Sciatic nerve (tissue), 1 donor: Measurements from ENCODE around the genes HAT1 and PDK1.

DNA sequence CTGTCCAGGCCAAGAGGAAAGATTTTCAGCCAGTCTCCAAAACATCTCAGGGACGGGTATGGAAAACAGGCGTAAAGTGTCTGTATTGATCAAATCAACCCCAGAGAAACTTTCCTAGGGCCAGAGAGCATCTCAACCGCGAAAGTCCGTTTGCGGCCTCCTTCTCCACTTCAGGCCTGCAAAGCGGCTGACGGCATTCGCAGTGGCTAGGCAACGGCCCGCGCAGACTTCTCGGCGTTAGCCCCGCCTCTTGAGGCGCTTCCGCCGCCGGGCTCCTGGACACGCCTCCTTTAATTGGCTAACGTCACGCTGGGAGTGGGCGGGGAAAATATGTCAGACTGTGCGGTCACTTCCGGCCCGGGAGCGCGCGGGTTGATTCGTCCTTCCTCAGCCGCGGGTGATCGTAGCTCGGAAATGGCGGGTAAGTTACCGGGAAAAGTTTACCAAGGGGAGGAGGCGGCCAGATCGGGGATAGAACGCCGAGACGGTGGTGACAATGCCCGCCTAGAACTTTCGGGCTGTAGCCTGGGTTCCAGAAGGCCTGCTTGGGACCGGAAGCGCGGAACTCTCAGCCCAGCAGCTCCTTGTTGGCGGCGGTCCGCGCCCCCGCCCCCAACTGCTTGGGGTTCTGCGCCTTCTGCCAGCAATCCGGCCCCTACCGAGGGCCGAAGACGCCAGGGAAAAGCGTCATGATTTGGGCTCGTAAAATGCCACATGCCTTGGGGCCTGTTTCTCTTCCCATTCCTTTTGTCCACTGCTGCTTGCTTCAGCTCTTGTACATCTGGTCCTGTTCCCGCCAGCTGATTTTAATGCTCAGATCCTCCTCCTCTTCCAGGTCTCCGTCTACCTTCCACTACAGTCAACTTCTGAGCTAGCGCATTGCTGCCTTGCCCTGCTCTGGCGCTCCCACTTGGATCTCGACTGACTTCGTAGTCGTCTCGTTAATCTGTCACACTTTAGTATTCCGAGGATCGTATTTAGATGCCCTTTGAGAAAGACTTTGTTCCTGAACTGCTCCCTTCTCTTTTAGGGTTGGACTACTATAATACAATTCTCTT is at the start of gene HAT1:
TSS of gene HAT1 (plus strand) at position 375 of the 1,058 bp plus-strand sequence.
- PRO-cap: bidirectional peak, plus-strand start at position 390 of the sequence, minus-strand start at position 239 of the sequence

GRCh38 chr2:171923145-171923600 is 912 bp downstream of the HAT1 start:
- PRO-cap: unidirectional peak, minus-strand start at chr2:171923352

DNA sequence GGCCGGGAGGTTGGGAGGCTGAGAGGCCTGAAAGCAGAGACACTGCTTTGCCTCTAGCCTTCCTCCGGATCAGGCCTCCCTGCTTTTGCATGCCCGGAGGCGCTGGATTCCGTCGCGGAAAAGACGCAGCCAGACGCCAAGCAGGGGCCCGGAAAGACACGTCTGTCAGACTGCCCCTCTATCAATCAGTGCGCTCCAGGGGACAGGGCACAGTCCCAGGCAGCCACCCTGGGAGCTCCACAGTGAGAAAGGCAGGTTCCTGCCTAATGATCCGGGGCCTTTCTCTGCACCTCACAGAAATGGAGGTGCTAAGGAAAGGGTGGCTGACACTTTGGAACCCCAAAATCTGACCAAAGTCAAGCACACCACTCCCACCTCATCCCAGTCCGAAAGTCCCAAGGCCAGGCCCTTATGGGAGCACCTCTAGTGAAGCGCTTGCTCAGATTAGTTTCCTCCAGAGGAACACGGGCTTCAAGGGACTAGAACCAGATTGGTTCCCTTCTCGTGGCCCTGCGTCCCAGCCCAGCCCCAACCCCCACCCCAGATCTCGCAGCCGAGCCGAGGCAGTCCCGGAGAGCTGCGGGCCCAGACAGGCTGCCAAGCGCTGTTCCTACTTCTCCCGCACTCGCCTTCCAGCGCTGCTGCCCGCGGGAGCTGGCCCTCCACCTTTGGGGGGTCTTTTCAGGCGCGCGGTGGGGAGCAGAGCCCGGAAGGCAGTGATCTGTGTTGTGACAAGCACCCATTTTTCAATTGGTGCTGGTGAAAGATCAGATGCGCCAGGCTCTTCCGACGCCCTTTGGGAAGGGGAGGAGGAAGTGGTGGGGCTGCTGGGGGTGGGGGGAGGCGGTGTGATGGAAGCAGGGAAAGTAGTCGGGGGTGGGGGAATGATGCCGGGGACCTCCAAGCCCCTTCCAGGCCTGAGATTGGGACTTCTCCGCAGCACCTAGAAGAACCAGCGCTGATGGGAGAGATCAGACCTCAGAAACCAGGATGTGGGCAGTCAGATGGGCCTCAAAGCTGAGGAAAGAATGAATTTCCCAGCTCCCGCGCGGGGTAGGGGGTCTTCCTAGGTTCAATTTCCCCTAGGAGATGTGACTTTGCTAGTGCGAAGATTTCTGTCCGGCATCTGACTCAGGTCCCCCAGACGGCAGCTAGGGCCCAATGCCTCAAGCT is 5.2 kb downstream of the DLX1 start:
- PRO-cap: no peak

GRCh38 chr2:172164970-172165216 is 62.2 kb upstream of the DLX2 start:
- PRO-cap: no peak

DNA sequence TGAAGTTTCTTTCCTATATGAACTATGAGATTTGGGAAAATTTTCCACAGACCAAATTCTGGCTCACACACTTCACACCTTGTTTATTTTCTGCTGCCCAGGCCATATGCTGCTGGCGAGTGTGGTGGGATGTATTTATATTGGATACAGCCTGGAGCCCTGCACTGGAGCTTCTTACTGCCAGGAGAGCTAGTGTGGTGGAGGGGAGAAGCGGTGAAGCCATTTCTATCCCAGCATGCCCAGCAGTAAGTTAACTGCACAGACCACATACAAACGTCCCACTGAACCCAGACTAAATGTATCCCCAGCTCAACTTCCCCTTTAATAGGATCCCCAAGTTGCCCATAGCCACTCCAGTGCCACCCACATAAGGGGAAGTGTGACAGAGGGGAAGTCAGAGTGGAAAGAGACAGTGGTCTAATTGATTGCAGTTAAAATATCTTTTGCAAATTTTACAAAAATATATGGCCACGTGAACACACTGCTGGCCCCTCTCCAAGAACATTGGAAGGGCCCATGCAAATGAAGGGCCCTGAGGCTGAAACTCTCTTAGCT is 146.7 kb upstream of the ITGA6 start:
- PRO-cap: no peak

DNA sequence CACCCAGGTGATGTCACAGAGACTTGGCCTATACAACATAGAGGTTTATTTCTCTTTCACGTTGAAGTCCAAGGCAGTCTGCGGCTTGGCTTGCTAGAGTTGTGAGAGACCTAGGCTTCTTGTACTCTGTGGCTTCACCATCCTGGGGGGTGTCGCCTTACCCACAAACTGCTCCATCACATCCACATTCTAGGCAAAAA is 121.8 kb upstream of the ITGA6 start:
- PRO-cap: no peak

- PRO-cap: no peak
Measured at GRCh38 chr2:172315057-172315434, 112.3 kb upstream of the ITGA6 start.

DNA sequence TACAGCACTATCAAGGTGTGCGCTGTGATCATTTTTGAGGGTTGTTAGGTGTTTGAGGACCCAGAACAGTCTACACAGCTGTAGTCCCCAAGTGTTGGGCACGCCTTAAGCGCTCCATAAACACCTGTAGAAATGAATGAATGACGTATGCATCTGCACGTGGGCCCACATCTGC is 420 bp upstream of the ITGA6 start:
- PRO-cap: no peak

DNA sequence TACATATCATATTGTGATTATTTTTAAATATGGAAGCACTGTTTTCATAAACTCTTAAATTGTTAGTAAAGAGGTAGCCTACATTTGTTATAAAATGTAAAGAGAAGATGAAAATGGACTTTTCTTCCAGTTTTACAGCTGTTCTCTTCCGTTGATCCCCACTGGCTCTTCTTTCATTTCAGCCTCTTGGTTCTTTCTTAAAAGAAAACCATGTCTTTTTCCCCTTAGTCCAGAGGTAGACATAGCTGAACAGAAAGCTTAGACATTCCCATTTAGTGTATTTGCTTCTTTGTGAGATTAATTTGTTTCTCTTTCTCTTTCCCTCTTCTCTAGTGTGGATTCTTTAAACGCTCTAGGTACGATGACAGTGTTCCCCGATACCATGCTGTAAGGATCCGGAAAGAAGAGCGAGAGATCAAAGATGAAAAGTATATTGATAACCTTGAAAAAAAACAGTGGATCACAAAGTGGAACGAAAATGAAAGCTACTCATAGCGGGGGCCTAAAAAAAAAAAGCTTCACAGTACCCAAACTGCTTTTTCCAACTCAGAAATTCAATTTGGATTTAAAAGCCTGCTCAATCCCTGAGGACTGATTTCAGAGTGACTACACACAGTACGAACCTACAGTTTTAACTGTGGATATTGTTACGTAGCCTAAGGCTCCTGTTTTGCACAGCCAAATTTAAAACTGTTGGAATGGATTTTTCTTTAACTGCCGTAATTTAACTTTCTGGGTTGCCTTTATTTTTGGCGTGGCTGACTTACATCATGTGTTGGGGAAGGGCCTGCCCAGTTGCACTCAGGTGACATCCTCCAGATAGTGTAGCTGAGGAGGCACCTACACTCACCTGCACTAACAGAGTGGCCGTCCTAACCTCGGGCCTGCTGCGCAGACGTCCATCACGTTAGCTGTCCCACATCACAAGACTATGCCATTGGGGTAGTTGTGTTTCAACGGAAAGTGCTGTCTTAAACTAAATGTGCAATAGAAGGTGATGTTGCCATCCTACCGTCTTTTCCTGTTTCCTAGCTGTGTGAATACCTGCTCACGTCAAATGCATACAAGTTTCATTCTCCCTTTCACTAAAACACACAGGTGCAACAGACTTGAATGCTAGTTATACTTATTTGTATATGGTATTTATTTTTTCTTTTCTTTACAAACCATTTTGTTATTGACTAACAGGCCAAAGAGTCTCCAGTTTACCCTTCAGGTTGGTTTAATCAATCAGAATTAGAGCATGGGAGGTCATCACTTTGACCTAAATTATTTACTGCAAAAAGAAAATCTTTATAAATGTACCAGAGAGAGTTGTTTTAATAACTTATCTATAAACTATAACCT is 51.7 kb upstream of the PDK1 start:
- PRO-cap: no peak

DNA sequence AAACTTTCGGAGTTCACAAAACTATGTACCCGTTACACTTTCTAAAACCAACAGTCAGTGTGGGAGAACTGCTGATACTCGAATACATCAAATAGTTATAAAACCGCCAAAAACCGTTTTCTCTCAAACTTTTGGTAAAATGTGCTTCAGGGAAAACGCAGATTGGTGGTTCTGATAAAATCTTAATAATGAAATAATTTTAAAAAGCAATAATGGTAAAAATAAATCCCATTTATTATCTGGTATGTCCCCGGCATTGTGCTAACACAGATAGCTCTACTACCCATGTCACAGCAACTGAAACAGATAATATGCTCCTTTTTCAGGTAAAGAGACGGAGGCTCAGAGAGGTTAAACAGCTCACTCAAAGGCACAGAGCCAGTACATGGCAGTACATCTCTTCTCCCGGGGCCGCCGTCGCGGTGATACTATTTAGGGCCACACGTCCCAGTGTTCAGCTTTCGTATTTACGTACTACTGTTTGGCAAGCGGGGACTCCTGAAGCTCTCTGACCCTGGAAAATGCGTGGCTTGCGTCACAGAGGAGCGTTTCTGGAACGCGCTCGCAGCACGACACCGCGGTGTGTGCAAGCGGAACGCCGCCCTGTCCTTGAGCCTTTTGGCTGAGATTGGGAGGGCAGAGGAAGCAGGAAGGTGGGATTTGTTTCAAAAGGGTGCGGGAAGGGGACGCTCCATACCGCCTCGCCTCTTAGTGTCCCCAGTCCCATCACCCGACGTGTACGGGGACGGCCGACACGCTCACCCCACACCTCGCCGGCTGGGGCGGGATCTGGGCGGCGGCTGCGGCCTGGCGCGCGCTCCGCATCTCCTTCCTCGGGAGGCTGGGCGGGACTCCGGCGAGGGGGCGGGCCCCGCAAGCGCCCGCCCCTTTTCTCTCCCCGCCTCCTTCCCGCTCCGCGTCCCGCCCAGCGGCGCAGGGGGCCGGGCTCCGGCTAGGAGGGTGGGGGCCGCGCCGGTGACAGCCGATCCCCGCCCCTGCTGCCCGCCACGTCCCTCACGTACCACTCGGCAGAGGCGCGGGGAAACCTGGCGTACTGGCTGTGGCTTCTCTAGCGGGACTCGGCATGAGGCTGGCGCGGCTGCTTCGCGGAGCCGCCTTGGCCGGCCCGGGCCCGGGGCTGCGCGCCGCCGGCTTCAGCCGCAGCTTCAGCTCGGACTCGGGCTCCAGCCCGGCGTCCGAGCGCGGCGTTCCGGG is at the start of gene PDK1:
TSS of gene PDK1 (plus strand) at position 1,024 of the 1,215 bp plus-strand sequence.
- PRO-cap: bidirectional peak, plus-strand start at position 612 of the sequence, minus-strand start at position 582 of the sequence; bidirectional peak, plus-strand start at position 955 of the sequence, minus-strand start at position 835 of the sequence

- PRO-cap: no peak
Measured at GRCh38 chr2:173028164-173028622, 47.5 kb upstream of the MAP3K20 start.

DNA sequence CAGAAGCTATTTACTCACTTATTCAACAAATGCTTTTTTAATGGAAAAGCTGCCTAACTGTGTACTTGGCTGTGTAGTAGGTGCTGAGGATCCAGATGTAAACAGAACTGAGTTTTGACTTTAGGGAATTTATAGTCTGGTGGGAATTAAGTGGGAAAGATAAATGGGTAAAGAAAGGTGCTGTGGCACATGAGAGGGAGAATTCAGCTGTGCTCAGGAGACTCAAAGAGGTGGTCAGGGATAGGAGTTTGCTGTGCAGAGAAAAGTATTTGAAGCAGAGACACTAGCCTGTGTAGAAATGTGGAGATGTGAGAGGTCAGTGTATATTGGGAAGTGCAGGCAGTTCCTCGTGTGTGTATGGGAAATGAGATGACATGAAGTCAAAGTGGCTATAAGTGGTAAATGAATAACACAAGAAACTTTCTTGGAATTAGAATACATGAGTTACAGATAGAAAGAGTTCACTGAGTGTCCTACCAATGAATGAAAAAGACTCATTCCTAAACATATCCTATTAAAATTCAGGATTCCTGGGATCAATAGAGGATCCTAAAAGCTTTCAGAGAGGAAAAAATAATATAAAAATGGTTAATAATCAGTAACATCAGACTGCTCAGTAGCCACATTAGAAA is 11.5 kb downstream of the MAP3K20 start:
- PRO-cap: no peak

GRCh38 chr2:173205603-173205898 is 129.9 kb downstream of the MAP3K20 start:
- PRO-cap: no peak

- PRO-cap: no peak
Measured at GRCh38 chr2:173211937-173212503, 136.4 kb downstream of the MAP3K20 start.

DNA sequence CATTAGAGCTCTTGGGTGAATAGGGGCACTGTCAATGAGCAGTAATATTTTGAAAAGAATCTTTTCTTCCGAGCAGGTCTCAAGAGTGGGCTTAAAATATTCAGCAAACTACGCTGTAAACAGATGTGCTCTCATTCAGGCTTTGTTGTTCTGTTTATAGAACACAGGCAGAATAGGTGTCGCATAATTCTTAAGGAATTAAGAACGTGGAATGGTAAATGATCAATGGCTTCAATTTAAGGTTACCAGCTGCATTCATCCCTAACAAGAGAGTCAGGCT is 3.3 kb upstream of the CDCA7 start:
- PRO-cap: no peak

DNA sequence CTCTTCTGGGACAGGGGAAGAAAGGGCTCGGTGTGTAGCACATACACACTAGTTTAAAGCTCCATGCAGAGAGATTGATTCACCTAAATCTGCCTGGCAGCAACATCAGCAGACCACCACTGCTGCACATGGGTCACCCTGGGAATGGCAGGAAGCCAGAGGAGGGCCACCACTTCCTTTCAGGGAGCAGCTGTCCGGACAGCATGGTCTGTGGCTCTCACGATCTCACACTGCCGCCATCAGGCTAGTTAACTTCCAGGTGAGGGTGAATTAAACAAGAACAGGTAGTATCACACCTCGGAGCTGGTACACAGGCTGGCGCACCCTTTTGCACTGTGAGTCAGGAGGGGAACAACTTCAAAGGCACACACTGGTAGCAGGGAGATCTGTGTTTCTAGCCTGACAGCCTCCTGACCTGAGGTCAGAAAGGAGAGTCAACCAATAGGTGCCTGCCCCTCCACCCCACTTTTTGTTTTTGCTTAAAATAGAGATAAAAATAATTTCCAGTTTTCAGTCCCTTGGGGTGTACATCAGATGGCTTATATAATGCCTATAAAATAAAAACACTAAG is 108.5 kb downstream of the CDCA7 start:
- PRO-cap: no peak

GRCh38 chr2:173524056-173524646 is 169.5 kb downstream of the CDCA7 start:
- PRO-cap: no peak

DNA sequence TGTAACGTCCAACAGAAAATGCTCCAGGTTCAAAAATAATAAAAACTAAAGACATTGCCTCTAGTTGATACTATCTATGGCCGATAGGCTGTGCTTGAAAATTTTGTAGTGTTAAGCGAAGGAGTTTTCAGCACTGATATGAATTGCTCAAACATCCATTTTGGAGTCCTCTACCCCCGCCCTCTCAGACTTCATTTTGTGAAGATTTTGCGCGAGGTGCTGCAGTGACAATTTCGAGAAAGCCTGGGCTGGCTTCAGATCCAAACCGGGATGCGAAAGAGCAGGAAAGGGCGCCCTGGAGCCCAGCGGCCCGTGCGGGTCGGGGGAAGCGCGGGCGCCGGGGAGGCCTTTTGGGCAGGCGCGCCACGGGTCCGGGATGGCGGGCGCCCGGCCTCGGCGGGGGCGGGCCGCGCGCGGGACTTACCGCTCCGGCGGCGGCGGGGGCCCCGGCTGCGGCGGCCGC is 1.8 kb downstream of the SP3 start:
- PRO-cap: unidirectional peak, plus-strand start at position 194 of the sequence; unidirectional peak, plus-strand start at position 257 of the sequence

DNA sequence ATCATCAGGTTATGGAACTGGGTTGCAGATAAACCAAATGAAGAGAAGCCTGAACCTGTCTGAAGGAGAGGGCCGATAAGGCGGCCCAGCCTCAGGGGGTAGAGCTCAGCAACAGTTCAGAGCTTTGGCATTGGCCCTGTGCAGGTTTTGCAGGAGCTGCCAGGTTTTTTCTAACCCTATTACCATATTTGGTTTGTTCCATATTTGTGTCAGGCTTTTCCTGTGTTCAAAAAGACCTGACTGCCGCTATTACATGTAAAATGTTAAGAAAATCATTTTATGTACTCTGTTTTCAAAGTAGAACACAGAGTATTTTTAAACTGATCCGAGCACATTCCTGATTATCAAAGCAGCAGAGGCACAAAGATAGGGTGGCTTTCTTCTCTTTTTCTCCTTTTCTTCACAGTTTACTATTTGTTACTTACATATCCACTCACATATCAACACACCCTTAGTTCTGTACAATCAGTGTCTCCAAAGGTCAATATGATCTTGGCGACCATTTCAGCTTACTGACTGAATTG is 20.1 kb upstream of the SP3 start:
- PRO-cap: no peak

- PRO-cap: no peak
Measured at GRCh38 chr2:173991880-173992570, 26.9 kb upstream of the SP3 start.